UCH-1 (cell line): ENCODE data around the gene CRADD.

GRCh38 chr12:92140442-92141248 lies 5.0 kb downstream of the BTG1 start:
- RRBS, result no CpG with 5 or more reads among the region's 5 CpGs

DNA sequence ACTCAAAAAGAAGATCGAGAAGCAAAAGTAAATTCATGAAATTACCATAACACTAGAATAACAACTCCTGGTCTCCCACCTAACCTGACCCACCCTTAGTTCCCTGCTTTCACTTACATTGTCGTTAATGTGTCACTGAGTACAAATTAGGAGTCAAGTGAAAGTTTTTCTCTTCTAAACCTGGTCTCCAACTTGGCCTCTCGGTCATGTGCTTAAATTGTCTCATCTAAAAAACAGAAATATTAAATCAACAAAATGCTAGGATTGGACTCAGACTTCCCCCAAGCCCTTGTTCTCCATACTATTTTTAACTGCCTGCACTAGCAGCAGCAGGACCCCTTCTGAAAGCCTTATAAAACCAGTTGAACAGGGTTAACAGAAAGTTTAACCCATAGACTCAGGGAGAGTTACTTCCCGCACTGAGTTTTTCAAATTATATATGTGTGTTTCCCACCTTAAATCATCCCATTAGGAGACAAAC lies 1.9 kb upstream of the BTG1 start:
- RRBS, result no CpG with 5 or more reads among the region's 4 CpGs

DNA sequence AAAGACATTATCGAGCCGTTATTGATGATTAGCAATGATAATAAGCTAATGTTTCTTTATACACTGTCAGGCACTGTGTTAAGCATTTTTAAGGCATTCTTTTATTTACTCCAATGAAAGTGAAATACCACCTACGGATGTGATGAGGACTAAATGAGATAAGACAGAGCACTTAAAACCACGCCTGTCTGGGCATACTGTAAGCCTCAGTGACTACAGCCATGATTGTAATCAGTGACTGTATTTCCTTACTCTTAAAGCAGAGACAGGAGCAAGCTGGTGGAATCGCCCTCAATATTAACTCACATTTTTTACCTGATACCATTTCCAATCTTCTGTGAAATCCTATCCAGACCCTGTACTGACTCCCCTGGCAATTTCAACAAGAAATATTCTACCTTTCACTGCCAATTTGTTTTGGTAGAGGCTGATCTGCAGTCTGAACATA lies 195.3 kb upstream of the BTG1 start:
- RRBS, result no CpG with 5 or more reads among the region's 5 CpGs

GRCh38 chr12:92469899-92470336 lies 232.9 kb upstream of the PLEKHG7 start:
- RRBS, result no CpG with 5 or more reads among the region's 5 CpGs

DNA sequence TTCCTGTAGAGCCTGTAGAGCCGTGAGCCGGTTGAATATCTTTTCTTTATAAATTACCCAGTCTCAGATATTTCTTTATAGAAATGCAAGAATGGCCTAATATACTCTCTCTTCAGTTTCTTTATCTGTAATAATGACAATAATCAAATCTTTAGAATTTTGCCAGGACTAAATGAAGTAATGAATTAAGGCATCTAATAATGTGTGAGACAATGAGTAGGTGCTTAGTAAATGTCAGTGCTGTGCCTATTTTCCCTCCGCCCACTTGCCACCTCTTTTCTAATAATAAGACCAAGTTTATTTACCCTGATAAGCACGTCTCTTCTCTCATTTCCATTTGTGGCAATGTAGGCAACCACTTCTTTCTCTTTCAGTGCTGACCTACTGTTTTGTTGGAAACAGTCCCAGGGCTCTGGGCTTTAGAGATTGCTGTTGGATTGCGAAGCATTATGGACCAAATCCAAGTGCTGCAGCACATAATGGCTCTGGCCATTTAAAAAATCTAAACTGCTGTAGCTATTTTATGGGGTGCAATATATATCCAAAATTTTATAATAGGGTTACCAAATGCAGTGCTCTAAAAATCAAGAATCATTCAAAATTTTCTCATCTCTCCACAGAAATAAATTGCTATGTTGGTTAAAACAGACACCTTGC lies 141.3 kb upstream of the PLEKHG7 start:
- RRBS, result no CpG with 5 or more reads among the region's 5 CpGs

- RRBS, result no CpG with 5 or more reads among the region's 3 CpGs
These were observed 71.9 kb downstream of the EEA1 start for GRCh38 chr12:92857169-92857610.

GRCh38 chr12:93122455-93123306 lies 193.6 kb upstream of the EEA1 start:
- RRBS, result no CpG with 5 or more reads among the region's 7 CpGs

DNA sequence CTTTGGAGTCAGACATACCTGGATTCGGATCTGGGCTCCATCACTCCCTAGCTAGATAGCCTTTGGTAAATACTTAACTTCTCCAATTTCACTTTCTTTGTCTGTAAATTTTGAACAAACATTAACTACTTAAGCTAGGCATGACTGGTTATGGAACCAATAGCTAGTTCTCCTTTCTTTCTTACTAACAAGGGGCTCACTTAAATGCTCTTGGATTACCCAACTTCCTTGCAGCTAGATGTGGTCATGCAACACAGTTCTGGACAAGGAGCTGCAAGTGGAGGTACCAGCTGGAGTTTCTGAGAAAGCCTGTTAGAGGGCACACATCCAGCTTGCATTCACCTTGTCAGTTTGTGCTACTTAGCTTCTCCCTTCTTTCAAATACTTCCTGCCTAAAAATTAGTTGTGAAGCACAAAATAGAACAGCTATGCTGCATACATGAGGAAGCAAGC lies 210.0 kb upstream of the EEA1 start:
- RRBS, result no CpG with 5 or more reads among the region's 1 CpG

DNA sequence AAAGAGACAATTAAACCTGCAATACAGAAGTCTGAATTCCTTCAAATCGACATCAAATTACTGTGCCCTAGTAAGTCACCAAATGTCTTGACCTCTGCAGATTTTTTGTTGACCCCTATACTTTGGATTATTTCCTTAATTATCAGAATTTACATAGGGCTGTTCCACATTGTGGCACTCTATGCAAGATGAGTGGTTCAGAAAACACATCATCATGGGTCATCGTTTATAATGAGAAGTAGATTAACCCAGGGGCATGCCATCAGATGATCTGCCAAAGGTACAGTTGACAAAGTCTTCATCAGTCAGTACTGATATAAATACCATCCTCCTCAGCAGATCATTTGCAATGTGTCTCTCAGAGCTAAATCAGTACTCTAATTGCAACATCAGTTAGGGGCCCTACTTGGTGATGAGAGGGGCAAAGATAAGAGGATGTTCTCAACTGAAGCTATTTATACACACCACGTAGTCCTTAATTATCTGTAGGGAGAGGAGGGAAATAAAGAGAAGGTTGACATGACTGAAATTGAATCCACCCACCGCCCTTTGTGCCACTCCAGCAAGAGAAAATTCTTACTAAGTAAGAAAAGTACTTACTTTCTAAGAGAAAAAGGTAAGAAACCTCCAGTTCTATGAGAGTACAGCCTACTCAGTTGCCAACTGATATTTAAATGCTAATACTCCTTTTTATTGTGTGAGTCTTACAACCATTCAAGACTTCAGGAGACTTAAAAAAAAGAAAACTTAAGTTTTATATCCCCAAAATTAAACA lies 157.8 kb upstream of the NUDT4 start:
- RRBS, result no CpG with 5 or more reads among the region's 4 CpGs

DNA sequence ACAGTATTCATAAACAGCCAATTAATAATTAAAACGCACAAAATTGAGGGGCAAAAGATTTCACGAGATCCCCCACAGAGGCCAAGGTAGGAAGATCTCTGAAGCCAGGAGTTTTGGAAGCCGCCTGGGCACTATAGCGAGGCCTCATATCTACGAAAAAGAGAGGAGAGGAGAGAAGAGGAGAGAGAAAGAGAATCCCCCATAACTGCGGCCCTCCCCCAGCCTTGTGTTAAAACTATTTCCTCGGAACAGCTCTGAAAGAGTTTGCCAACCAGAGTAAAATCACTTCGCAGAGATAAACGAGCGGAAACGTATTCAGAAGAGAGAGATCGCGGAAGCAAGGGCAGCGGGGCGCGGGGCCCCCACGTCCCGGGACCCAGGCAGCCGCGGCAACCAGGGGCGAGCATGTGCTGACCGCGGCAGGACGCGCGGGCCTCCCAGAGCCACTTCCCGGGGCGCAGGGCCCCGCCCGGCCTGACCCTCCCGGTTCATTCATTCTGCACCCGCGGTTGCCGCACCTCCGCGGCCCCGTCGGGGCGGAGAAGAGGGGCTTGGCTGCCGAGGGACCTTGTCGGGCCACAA lies 784 bp downstream of the UBE2N start:
- RRBS, result 2% methylated on average over 9 of the region's 41 CpGs

DNA sequence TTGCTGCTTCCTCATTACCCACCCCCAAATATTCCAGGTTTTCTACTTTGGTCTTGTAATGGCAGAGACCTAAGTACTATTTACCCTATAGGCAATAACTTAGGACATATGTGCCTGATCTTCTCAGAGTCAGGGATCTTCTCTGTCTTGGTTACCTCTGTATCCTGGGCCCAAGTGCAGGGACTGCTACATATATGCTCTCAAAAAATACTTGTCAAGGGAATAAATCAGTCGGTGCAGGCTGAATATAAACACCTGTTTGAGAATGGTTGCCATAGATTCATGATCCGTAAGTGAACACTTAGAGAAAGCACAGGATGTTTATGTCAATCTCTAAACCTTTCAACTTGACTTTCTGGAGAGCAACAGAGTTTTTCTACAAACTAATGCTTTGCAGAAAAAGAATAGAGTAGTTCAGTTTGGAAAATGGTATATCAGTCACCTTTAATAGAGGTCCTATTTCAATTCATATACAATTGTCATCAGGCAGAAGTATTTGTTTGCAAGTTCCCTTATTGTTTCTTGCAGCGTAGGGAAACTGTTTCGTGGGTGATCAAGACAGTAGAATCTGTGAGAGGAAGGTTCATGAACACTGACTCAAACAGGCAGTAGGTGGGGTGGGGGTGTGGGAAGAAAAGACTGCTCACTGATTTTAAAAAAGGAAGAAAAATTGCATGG lies 5.9 kb upstream of the UBE2N start:
- RRBS, result no CpG with 5 or more reads among the region's 4 CpGs

- RRBS, result 4% methylated on average over 8 of the region's 33 CpGs
These were observed 1.1 kb upstream of the SOCS2 start for GRCh38 chr12:93571378-93571832.

GRCh38 chr12:93602865-93603327 lies 30.4 kb downstream of the SOCS2 start:
- RRBS, result no CpG with 5 or more reads among the region's 6 CpGs

DNA sequence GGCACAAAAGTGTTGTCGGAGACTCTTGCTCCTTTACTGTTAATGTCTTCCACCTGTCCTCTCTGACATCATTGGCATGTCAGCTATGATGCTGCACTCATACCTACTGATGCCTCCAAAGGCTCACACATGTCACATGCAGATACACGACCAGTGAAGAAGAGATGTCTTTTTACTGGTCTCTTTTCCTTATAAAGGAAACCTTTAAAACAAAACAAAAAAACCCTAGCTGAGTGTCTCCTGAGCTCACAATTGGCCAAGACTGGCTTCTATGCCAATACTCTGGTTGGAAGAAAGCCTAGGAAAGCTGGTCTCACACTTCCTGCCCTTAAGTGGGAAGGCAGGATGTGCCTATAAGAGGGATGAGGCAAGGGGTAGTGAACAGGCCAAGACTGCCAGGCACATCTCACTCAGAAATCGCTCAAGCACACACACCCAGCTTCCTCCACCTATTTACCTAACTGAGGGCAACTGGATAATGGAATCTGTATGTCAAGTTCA lies 49.9 kb downstream of the SOCS2 start:
- RRBS, result no CpG with 5 or more reads among the region's 3 CpGs

DNA sequence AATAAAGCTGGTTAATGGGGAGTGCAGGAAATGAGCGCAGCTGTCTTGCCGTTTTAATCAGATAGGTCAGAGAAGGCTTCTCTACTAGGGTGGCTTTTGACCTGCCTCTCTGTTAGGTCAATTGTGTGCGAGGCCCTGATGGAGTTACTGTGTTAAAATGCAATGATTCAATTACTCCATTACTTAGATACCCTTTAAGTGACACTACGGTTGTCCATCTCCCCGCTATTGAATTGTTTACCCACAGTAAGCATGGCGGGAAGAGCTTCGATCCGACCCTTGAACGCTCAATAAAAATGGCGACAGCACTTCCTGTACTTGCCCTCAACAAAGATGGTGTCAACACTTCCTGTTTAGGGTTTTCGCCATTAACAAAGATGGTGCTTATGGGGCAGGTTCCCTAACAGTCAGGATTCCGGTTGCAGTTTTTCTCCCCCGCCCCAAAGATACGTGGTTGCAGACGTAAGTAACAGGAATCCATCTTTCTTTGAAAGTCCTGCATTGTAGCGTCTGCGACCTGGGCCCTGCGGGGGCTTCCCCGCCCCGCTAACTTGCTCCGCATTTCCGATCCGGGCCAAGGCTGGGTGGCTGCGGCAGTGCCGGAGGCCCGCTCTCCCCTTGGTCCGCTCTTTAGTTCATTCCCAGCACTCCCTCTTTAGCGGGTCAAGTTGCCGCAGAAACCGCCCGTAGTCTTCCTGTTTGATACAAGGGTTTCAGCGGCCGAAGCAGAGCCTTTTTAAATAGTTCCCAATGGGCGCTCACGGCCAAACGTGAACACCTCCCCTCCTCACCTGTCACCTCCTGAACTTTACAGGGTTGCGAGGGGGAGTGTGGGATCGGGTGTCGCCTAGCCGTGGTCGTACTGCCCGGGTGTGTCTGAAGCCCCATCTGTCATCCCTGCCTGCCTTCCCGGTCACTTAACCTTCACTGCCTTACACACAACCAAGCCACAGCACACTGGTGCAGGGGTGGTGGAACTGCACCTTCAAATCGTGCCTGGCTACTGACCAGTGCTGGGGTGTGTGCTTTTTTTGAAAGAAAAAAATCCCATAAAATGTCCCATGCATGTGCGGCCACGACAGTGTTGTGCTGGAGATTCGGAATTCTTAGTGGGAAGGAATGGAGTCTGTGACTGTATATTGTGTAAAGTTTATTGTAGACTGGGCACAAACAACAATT lies at the start of gene CRADD:
Gene CRADD (plus strand): TSS at position 365 of the 1,179 bp plus-strand sequence.
- RRBS, result 0% methylated on average over 1 of the region's 47 CpGs

DNA sequence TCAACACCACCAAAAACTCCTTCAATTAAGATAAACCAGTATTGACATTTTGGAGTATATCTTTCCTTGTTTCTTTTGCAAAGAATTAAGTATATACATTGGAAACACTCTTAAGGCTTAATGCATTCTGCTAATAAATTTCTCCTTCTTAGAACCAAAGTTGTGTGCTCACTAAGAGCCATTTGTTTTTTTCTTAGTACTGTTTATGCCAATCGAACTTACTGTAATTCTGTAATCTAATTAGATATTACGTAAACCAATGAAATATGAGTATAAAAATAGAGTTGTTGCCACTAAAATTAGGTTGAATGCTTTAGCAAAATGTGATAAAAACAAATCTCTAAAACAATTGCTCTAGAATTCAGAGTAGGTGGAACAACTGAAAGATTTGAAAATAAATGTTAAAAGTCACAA lies 90.7 kb downstream of the CRADD start:
- RRBS, result no CpG with 5 or more reads among the region's 2 CpGs

DNA sequence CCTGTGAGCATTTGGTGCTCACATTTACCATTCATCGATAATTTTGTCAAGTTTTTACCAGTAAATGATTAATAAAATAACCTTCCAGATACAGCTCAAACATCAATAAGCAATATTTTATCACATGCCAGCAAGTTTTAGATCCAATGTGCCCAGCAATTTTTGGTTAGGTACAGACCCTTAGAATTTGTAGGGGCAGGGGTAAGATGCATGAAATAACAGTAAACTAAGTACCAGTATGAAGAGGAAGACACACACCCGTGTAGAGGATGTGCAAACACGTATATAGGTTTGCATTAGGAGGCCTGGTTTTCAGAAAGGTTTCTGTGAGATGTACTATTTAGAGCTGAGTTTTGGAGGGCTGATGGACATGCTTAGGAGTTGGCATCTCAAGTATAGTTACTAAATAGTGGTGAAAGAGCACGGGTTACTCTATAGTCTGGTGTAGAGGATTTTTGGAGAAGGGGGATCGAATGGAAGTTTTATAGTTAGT lies 98.0 kb downstream of the CRADD start:
- RRBS, result no CpG with 5 or more reads among the region's 5 CpGs

DNA sequence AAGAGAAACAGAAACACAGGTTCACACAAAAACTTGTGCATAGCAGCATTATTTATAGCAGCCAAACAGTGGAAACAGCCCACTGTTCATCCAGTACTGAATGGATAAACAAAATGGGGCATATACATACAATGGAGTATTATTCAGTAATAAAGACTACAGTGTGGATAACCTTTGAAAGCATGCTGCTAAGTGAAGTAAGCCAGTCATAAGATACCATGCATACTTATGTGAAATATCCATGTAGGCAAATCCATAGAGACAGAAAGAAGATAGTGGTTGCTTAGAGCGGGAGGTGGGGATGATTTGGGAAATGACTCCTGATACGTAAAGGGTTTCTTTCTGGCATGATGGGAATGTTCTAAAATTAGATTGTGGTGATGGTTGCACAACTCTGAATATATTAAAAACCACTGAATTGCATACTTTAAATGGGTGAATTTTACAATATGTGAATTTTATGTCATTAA lies 99.4 kb downstream of the CRADD start:
- RRBS, result no CpG with 5 or more reads among the region's 2 CpGs

DNA sequence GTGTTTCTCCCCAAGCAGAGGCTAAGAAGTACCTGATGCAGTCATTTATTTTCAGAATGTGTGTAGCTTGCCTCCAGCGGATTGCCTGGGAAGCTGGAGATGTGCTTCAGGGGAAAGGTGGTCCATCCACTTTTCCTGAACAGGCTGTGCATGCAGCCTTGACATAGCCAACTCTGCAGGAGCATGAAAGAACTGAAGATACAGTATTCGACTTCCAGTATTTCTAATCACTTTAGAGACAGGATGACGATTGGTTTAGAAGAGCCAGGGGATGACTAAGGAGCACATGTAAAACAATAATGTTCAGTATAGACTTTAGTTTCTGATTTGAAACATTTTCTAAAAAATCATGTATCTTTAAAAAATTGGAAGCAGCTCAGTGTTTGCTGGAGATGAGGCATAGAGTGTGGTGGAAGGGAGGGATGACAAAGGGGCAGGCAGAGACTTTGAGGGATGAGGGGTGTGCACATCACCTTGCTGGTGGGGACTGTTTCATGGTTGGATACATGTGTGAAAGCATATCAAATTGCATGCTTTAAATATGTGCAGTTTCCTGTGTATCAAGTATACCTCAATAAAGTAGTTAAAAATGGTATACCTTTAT lies 112.1 kb downstream of the CRADD start:
- RRBS, result no CpG with 5 or more reads among the region's 3 CpGs